HCT116 (cell line): ENCODE results near the genes DEFB123, HM13 and COX4I2.

- RRBS = no CpG with 5 or more reads among the region's 91 CpGs
Measured at GRCh38 chr20:28602136-28603473, 2654.9 kb upstream of the DEFB115 start.

GRCh38 chr20:29689271-29690028 lies 1568.0 kb upstream of the DEFB115 start:
- RRBS = no CpG with 5 or more reads among the region's 41 CpGs

- RRBS = no CpG with 5 or more reads among the region's 40 CpGs
Measured at GRCh38 chr20:30284021-30284485, 973.4 kb upstream of the DEFB115 start.

DNA sequence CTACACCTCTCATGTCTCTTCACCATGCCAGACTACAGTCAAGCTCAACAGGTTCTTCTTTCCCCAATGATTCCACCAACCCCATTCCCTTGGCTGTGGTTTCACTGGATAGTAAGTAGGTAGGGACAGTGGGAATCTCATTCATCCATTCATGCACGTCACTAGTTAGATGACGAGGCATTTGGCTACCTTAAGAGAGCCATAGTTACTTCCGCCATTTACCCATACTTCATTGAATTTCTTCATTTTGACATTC lies 744.9 kb upstream of the DEFB115 start:
- RRBS = no CpG with 5 or more reads among the region's 3 CpGs

GRCh38 chr20:31440419-31440858 lies at the start of gene DEFB123:
DEFB123 (plus strand) TSS chr20:31440632.
- RRBS = no CpG with 5 or more reads among the region's 8 CpGs

DNA sequence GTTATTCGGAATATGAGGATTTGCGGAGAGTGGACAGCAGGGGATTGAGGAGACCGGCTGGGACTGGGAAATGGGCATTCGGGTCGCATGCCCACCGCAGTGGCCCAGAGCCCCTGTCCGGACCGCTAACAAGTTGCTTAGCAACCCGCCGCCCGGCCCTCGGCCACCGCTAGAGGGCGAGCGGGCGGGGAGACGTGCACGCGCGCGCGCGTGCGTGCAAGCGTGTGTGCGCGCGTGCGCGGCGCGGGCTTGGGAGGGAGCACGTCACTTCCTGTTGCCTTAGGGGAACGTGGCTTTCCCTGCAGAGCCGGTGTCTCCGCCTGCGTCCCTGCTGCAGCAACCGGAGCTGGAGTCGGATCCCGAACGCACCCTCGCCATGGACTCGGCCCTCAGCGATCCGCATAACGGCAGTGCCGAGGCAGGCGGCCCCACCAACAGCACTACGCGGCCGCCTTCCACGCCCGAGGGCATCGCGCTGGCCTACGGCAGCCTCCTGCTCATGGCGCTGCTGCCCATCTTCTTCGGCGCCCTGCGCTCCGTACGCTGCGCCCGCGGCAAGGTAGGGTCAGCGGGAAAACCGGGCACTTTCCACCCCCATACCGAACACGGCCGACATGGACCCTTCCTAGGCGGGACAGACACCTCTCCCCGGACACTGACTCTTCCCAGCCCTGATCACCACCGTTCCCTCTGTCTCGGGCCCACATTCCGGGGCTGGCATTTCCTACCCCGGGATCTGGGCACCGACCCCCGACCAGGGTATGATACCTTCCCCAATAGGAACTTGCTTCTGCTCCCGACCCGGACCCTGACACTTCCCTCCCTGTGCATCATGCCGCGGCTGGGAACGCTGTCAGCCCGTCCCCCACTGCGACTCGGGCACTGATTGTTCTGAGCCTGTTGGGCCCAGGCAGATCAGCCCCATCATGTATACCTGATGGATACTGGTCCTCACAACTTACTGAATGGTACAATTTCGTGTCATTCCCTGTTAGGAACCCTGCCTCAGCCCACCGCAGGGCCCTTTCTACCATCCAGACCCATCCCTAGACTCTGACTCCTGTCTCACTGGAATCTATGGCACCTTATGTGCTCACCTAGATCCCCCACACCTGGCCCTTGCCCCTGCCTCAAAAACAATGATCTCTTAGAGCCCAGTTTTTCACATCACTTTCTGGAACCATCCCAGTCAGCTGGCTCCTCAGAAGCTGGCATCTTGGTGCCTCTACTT lies at the start of gene HM13:
TSS of gene HM13 (plus strand) at position 267 of the 1,231 bp plus-strand sequence.
- RRBS = 2% methylated on average over 19 of the region's 88 CpGs

DNA sequence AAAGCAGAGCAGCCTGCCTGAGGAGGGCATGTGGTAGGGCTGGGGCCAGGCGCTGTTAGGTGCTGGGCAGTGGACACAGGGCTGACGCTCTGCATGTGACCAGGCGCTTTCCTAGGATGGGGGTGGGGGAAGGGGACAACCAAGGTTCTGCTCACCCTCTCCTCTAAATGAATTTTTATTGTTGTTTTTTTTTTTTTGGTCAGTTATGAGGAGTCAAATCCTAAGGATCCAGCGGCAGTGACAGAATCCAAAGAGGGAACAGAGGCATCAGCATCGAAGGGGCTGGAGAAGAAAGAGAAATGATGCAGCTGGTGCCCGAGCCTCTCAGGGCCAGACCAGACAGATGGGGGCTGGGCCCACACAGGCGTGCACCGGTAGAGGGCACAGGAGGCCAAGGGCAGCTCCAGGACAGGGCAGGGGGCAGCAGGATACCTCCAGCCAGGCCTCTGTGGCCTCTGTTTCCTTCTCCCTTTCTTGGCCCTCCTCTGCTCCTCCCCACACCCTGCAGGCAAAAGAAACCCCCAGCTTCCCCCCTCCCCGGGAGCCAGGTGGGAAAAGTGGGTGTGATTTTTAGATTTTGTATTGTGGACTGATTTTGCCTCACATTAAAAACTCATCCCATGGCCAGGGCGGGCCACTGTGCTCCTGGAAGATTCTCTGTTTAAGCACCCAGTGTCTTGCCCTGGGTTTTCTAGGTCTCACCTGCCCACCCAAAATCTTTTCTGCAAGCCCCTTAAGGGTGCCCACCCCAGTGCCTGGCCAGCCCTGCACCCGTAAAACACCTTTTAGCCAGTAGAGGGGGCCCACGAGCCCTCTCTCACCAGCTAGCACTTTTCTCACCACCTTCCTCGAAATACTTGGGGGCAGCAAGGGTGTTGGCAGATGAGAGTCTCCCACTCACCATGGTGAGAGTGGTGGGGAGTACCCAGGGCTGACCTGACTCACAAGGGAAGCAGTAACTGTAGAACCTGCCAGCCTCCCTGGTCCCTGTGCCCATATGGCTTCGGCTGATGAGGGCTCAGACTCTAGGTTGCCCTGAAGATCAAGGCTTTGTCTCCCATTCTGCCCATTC lies 22.1 kb downstream of the MCTS2 start:
- RRBS = no CpG with 5 or more reads among the region's 14 CpGs

DNA sequence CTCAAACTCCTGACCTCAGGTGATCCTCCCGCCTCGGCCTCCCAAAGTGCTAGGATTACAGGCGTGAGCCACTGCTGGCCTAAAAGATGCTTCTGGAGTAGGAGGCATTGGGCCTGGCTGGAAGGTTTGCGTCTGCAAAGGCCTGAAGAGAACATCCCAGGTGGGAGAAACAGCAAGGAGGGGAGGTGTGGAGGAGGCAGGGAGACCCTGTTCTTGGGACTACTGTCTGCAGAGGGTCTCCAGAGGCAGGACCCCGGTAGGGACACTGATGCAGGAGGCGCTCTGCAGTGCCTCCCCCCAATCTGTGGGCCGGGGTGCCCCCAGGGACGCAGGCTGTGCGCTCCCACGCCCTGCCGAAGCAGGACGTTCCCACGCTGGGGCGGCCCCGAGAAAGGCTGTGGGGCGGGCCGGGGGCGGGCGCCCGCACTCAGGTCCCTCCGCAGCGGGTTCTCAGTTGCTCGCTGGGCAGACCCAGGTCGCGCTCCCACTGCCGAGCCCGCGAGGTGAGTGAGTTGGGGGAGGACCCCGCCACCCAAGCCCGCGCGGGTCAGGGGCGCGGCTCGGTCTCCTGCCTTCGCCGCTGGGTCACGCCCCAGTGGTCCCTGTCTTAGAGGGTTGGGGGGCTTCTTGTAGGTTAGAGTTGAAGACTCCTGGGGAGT lies at the start of gene COX4I2:
TSS of gene COX4I2 (plus strand) at position 453 of the 659 bp plus-strand sequence.
- RRBS = 75% methylated on average over 3 of the region's 38 CpGs

GRCh38 chr20:31705622-31706422 lies 16.8 kb downstream of the BCL2L1 start:
- RRBS = no CpG with 5 or more reads among the region's 3 CpGs

DNA sequence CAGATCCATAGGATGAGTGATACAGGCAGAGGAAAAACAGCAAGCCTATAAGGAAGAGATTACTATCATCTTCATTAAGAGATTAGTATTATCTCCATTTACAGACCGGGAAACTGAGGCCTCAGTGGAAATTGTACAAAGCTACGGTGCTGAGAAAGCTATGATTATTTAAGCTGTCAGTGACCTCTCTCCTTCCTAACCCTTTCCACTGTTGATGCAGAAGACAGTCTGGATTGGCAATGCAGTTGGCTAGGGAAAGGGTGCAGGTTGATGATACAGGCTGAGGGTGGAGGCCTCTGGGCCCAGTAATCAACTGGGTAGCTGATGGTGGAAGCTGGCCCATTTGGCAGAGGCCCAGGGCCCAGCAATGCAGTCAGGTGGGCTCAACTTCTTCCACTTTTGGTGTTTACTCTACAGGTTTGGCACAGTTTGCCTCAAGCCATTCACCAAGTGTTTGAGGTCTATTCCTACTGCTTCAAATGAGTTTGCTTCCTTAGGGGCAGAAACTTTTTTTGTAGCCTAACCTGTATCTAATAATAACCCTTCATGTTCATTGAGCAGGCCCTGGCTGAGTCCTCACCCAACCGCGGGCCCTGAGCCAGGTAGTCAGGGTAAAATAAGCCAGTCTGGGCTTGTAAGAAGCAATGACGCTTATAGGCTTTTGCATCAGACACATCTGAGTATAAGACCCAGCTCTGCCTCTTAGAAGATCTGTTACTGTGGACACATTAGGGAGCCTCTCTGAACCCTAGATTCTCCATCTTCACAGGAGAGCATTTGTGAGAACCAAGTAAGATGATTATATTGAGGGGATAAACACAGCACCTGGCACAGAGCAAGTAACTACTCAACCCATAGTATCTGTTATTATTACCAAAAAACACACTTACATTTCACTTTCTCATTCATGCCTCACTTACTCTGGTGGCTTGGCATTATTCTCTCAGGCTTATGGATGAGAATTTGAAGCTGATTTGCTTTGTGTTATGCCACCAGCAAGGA lies 12.0 kb downstream of the BCL2L1 start:
- RRBS = no CpG with 5 or more reads among the region's 5 CpGs

DNA sequence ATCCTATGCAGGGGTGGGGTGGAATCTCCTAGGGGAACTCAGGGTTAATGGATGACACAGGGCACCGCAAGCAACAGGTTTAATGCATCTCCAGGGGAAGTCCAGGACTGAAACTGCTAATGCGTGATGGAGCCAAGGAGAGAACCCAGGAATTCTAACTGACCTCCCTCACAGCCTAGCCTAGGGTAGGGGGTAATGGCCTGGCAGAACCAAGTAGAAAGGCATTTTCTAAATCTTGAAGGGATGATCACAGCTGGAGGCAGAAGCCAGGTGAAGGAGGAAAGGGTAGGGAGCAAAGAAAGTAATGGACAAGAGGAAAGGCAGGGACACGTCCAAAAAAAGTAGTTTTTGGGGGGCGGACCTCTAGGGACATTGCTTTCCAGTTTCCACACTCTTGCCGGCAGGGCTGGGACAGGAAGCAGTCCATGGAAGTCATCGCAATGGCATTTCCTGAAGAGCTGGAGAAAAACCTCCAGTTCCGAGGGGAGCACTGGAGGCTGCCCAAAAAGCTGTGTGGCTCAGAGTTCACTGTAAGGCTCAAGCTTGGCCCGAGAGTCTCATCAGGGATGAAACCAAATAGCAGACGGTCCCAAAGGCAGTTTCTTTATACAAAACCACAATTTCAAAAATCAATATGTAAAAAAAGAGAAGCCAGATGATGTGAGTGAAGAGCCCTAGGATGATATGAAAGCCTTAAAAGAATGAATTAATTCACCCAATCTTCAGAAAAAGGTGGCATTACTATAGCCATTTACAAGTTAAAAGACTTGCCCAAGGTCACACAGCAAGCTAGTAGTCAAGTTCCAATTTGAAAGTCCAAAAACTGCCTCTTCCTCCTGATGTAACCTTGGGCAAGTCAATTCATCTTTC lies 9.4 kb downstream of the BCL2L1 start:
- RRBS = no CpG with 5 or more reads among the region's 9 CpGs

GRCh38 chr20:31715708-31716335 lies 6.8 kb downstream of the BCL2L1 start:
- RRBS = no CpG with 5 or more reads among the region's 3 CpGs

DNA sequence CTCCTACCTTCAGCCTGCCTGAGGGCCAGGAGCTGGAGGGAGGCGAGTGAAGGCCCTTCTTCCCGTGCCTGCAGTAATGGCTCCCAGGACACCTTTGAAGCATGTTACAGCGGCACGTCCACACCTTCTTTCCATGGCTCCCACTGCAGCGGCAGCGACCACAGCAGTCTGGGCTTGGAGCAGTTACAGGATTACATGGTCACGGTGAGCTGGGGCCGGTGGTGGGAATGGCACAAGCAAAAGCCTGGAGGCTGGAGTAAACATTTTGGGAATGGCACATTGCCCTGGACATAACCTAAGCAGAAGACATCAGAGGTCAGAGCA lies 18.6 kb downstream of the CCM2L start:
- RRBS = no CpG with 5 or more reads among the region's 8 CpGs

- RRBS = no CpG with 5 or more reads among the region's 6 CpGs
Measured at GRCh38 chr20:32112691-32113261, 3.3 kb downstream of the TM9SF4 start.

GRCh38 chr20:32184675-32185476 lies 22.7 kb downstream of the PLAGL2 start:
- RRBS = no CpG with 5 or more reads among the region's 13 CpGs

DNA sequence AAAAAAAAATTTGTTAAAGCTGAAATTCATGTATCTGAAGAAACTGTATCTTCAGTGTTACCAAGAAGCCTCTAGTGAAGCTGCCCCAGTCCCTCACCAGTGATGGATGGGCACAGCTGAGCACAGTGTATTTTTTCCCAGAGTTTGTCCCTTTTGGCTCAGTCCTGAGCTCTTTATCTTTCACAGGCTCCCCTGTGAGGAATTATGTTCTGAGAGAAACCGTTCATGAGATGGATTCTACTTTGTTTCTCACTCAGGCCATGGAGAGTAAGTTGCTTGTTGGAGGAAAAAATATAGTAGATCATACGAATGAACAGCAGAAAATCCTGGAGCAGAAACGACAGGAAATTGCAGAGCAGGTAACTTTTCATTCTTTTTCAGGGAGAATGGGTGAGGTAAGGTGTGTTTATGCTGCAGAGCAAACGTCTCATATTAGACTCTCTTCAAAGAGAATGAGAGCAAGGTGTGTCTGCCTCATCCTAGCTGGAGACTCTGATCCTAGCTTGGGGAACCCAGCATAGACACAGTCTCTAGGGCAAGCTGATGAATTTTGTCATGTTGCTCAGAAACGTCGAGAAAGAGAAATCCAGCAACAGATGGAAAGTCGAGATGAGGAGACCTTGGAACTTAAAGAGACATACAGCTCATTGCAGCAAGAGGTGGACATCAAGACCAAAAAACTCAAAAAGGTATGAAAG lies 38.7 kb downstream of the KIF3B start:
- RRBS = no CpG with 5 or more reads among the region's 7 CpGs

DNA sequence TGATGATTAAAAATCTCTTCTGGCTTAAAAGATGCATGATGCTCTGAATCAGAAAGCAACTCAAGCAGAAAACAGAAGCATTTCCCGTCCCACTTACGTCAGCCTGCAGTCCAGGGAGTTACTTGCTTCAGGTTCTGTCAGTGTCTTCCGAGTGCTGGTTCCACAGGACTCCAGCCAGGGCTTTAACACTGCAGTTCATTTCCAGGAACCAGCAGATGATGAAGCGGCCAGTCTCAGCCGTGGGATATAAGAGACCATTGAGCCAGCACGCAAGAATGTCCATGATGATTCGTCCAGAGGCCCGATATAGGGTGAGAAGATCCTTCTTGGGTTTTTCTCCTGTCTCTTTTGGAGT lies 30.8 kb upstream of the ASXL1 start:
- RRBS = no CpG with 5 or more reads among the region's 8 CpGs

GRCh38 chr20:32333956-32334964 lies 23.9 kb upstream of the ASXL1 start:
- RRBS = no CpG with 5 or more reads among the region's 13 CpGs

GRCh38 chr20:32387223-32387851 lies 29.2 kb downstream of the ASXL1 start:
- RRBS = no CpG with 5 or more reads among the region's 6 CpGs